ENCODE measurements around the gene NIT2.

DNA sequence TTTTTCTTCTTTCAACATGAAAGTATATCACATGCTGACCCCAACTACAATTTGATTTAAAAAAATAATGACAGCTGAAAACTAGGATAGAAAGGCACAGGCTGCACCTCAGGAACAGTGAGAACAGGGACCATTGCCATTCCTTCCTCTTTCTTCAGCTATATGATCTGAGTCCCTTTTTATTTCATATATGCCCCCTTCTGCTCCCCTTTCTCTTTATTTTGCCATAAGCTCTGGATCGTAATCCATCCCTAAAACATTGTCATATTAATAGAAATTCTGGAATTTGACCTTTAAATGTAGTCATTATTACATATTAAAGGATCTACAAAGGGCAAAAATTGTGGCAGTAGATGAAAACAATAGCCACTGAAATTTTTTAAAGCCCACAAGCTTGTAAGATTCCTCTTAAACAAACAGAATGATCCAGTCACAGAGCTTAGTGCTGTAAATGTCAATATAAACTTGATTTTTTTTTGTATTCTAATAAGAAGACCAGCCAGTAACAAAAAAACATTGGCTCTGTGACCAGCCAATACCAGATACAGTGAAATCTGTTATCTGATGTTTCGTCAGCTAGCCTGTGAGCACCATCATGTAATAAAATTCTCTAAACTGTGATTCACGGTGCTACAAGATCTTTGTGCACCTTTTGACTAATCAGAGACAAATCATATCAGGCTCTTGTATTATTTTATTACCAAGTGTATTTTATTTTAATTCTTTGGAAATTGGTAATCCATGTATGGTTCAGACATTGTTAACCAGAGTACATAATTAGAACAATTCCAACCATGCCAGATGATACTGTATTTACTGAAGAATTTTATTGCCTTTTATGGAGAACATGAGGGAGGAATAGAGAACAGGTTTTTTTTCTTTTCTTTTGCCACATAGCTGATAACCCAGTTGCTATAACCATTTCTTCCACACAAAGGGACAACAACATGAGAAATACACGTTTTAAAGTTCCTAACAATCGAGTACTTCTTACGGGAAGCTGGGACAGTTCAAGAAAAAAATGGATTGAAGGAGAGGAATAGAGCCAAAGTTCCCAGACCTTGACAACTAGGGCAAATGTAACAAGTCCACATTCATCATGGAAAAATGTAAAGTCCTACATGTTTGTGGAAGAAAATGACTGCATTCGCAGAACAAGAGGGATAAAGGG is 72.1 kb downstream of the FILIP1L start:
- RRBS, 2 experiments = no CpG with 5 or more reads among the region's 7 CpGs

- RRBS, 2 experiments = no CpG with 5 or more reads among the region's 8 CpGs
Observed at GRCh38 chr3:100108507-100109194, 5.7 kb downstream of the FILIP1L start.

DNA sequence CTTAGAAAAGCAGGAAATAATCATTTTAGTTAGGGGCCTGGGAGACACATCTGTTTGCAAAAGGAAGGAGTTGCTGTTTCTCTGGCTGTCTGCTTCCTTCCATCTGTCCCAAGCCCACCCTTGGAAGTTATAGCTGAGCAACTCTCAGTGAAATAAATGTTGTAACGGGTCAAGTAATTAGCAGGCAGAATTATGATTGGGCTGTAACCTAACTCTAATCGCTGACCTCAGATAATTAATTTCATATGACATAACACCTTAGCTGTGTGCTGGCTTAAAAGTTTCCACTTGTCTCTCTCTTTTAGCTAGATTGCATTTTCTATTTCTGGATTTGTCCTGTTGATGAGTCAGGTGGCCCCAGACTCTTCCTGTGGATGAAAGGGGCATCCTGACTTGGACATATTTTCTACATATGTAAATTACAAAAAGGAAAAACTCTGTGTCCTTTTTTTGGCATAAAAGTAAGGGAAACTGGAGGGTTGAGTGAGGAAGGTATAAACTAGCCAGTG is 11.1 kb upstream of the FILIP1L start:
- RRBS, 2 experiments = no CpG with 5 or more reads among the region's 2 CpGs

DNA sequence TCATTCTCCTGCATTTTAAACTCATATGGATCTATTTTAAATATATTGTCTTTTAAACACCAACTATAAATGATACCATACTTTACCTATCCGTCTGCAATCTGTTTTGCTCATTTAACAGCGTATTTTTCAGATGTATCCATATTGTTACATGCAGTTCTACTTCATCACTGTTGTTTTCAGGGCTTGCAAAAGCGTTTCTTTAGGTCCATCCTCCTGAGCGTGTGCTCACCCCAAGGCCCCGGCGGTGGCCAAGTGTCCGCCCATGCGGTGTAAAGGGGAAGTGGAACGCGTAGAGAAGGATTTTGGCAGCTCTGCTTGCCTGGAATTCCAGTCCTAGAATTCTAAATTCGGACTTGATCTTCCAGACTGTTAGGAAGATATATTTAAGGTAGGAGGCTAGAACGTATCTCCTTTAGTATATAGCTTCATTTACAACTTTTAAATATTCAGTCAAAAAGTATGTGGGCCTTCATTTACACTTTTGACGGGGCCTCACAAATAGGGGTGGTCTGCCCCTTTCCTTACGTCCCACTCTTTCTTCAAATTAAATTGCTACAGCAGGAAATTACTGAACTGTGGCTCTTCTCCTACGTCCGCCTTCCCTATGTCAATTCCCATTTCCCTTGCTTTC is 691 bp upstream of the TBC1D23 start:
- RRBS, 2 experiments = no CpG with 5 or more reads among the region's 16 CpGs

DNA sequence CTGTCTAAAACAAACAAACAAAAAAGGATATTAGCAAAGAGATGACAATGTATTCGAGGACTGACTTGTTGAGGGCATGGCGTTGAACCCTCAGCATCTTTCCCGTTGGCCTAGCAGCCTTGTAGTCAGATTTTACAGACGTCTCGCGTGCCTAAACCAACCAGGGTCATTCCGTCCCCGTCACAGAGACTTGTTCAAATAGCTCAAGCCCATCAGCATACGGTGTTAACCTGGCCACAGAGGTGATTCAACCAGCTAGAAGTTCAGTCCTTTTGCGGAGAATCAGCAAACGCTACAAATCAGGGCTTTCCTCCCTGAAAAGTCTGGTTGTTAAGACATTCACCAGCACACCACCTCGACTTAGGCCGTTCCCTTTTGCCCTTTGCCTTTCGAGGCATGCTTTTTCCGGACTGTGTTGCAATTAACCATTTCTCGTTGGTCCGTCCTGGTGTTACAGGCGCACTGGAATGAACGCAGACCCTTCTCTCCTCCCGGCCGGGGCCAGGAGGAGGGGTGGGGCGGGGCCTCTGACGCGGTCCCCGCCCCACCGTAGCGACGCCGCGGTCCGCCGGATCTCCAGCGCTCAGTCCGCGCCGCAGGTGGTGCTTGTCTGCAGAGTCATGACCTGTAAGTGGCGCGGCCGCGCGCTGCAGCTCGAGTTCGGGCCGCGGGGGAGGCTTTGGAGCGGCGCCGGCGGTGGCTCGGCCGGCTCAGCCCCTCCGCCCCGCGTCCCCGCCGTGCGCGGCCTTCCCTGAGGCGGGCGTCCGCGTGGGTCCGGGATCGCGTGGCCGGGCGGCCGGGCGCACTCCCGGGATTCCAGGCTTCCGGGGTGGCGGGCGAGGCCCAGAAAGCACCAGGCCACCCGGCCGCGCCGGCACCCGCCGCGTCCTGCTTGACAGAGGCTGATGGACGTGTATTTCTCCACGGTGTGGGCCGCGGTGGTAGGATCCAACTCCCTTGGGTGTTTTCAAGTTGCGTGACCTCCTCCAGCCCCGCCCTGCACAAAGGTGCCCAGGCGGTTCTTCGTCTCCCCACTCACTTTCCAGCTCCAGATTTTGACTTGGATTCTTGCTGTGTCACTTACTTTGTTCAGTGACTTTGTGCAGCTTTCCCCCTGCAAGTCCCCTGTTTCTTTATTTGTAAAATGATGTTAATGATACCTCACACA is at the start of gene NIT2:
NIT2 (plus strand) TSS at position 586 of the 1,168 bp plus-strand sequence.
- RRBS, 2 experiments = under 1 to 4% methylated on average over 32 to 36 of the region's 88 CpGs

- RRBS, 2 experiments = no CpG with 5 or more reads among the region's 9 CpGs
Observed at GRCh38 chr3:100697099-100697663, 12.1 kb upstream of the TFG start.

GRCh38 chr3:100709749-100710320 is 541 bp downstream of the TFG start:
- RRBS, 2 experiments = 4 to 10% methylated on average over 7 to 16 of the region's 33 CpGs

- RRBS, 2 experiments = no CpG with 5 or more reads among the region's 20 CpGs
Observed at GRCh38 chr3:101466464-101467566, 46.2 kb downstream of the SENP7 start.

DNA sequence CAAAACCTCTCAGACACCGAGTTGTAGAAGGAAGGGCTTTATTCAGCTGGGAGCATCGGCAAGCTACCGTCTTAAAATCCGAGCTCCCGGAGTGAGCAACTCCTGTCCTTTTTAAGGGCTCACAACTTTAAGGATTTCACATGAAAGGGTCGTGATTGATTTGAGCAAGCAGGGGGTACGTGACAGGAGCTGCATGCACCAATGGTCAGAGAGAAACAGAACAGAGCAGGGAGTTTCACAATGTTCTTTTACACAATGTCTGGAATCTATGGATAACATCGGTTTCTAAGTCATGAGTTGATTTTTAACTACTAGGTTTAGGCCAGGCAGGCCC is 38.9 kb downstream of the PCNP start:
- RRBS, 2 experiments = no CpG with 5 or more reads among the region's 8 CpGs

DNA sequence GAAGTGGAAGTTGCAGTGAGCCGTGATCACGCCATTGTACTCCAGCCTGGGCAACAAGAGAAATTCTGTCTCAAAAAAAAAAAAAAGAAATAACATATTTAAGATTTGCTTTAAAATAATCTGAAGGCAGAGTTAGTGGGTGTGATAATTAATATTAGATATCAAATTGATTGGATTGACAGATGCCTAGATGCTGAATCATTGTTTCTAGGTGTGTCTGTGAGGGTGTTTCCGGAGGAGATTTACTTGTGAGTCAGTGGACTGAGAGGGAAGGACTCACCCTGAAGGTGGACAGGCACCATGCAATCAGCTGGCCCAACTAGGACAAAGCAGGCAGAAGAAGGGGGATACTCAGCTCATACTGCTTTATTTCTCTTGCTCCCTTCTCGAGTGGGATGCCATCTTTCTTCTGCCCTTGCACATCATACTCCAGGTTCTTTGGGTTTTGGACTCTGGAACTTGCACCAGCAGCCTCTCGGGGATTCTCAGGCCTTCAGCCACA is 16.6 kb upstream of the RPL24 start:
- RRBS, 2 experiments = no CpG with 5 or more reads among the region's 5 CpGs

GRCh38 chr3:101757488-101758839 is 21.0 kb upstream of the NXPE3 start:
- RRBS, 2 experiments = no CpG with 5 or more reads among the region's 13 CpGs

GRCh38 chr3:101822193-101822967 is 26.9 kb upstream of the NFKBIZ start:
- RRBS, 2 experiments = no CpG with 5 or more reads among the region's 3 CpGs

- RRBS, 2 experiments = no CpG with 5 or more reads among the region's 5 CpGs
Observed at GRCh38 chr3:101828355-101828989, 20.8 kb upstream of the NFKBIZ start.

GRCh38 chr3:101853020-101853483 is 3.7 kb downstream of the NFKBIZ start:
- RRBS, 2 experiments = no CpG with 5 or more reads among the region's 5 CpGs

DNA sequence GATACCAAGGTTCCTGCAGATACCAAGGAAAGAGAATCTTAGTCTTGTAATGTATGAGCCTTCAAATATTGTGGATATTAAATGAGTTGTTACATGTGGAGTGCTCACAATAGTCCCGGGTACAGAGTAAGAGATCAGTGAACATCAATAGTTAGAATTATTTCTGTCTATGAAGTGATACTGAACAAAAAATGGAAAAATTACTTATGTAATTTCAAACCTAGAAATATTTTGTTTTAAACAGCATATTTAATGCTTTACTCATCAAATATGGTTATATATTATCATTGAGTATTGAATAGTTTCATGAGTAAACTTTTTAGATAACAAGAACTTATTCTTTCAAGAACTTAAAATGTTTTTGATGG is 8.4 kb downstream of the NFKBIZ start:
- RRBS, 2 experiments = no CpG with 5 or more reads among the region's 1 CpG

DNA sequence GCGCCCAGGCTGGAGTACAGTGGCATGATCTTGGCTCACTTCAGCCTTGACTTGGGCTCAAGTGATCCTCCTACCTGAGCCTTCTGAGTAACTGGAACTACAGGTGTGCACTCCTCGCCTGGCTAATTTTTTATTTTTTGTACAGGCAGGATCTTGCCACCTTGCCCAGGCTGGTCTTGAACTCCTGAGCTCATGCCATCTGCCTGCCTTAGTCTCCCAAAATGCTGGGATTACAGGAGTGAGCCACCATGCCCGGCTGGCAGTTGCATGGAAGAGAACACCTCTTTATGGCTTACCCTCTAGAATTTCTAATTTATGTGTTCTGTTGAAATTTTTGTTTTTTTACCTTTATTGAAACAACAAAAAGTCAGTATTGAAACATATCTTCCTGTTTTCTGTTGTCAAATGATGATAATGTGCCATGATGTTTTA is 10.9 kb downstream of the NFKBIZ start:
- RRBS, 2 experiments = no CpG with 5 or more reads among the region's 3 CpGs

GRCh38 chr3:101861269-101862494 is 12.4 kb downstream of the NFKBIZ start:
- RRBS, 2 experiments = no CpG with 5 or more reads among the region's 8 CpGs

- RRBS, 2 experiments = no CpG with 5 or more reads among the region's 1 CpG
Observed at GRCh38 chr3:101863653-101863900, 14.3 kb downstream of the NFKBIZ start.

- RRBS, 2 experiments = no CpG with 5 or more reads among the region's 7 CpGs
Observed at GRCh38 chr3:101864430-101864899, 15.2 kb downstream of the NFKBIZ start.

DNA sequence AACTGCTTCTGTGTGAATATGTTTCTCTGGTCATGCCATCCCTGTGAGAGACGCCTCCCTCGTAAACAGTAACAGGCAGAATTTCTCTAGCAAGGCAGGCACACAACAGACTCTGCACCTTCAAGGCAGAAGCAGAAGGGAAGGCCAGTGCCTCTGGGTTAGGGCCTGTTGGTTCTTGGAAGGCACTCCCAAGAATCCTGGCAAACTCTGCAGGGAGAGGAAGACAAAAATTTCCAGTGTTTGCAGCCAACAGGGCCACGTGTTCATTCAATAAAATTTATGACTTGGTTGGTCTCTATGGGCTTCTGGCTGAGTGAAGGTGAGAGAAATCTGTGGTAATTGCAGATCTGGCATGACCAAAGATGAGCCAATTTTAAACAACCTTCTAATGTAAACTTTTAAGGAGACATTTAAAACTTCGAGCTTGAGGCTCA is 39.4 kb downstream of the NFKBIZ start:
- RRBS, 2 experiments = no CpG with 5 or more reads among the region's 4 CpGs